Calu3 (cell line): ENCODE measurements around a stretch of chr1.

DNA sequence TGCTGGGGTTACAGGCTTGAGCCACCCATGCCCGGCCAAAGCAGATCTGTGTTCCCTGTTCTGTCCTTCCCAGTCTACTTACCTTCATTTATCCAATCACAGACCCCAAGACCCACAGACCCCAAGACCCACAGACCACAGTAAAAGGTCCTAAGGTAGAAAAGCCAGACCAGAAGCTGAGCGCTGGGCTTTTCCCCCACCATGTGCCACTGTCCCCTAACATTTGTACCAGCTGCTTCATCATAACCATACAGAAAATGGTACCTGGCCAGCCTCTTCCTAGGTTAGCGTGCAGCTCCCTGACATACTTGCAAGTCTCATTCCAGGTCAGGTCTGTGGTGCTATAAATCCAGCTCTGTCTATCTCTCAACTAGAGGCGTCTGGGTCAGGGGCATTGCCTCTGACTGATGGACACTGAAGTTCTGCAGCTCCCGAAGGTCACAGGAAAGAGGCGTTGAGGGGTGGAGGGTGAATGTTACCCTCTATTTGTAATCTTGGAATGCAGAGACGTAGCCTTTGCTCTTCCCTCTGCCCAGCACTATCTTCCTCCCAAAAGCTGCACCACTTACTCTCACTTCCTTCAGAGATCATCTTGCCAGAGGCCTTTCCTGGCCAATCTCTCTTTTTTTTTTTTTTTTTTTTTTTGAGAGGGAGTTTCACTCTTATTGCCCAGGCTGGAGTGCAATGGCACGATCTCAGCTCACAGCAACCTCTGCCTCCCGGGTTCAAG lies 27.1 kb downstream of the DEGS1 start:
- PRO-cap = no peak

GRCh38 chr1:224213203-224213959 lies 30.3 kb downstream of the DEGS1 start:
- PRO-cap = no peak

DNA sequence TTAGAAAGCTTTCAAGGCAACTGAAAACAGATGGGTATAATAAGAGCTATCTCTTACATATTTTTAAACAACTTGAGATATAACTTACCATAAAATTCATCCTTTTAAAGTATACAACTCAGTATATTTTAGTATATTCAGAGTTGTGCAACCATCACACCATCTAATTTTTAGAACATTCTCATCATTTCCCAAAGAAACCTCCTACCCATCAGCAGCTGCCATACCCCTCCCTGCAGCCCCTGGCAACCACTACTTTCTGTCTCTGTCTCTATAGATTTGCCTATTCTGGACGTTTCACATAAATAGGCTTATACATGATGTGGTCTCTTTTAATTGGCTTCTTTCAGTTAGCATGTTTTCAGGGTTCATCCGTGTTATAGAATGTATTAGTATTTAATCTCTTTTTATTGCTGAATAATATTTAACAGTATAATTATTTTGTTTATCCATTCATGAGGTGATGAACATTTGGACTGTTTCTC lies 29.7 kb downstream of the WDR26 start:
- PRO-cap = no peak

- PRO-cap = no peak
Observed at GRCh38 chr1:224407732-224407931, 27.0 kb downstream of the WDR26 start.

- PRO-cap = no peak
Observed at GRCh38 chr1:224430627-224431238, 3.9 kb downstream of the WDR26 start.

GRCh38 chr1:224433499-224434461 lies 817 bp downstream of the WDR26 start:
- PRO-cap = bidirectional peak, plus-strand start at chr1:224434221, minus-strand start at chr1:224433993

DNA sequence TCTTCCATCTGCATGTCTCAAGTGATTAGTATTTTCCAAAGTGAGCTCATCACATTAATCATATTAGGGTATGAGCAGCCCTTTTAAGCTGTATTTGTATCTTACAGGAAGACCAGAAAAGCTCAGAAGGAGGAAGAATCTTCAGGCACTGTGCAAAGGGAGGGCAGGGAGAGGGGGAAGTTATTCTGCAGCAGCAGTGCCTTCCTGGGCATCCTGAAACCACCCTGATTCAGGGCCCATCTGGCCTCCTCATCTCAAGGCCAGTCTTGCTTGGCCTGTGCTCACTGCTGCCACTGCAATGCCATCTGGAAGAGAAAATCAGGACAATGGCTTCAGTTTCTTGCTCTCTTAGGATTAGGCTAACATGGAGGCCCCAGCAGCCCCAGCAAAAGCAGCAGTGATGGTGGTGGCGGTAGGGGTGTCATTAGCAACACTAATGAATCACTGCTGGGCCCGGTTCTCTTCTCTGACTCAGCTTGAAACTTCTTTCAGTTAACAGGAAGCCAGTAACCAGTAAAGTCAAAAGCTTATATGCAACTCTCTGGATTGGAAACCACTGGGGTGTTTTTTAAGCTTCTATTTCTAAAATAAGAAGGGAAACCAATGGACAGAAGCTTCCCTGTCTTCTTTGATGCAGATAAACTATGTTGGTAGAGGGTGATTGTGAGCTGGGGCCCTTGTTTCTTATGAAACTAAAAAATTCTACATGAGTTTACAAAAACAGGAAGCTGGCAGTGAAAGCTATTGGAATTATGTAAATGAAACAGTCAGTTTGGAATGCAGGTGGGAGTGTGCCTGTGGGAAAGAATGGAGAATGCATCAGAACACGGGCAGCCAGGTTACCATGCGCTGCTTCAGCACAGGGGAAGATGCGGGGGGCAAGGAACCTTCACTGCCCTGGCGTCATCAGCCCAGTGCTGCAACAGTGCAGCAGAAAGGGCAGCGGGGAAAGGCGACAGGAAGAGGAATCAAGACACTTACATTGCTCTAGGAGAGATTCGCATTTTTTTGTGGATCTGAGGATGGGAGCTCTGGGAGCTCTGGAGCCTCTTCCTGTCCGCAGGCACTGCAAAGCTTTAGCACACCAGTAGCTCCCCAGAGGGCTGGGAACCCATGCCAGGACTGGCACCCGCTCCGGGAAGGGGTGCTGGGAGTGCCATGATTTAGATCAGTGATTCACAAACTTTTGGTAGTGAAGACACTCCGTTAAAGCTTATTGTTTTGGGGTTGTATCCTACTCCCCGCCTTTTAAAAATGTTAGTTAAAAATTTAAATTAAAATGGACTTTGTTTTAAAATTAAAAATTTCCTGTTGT lies 63.8 kb upstream of the WDR26 start:
- PRO-cap = unidirectional peak, plus-strand start at position 304 of the sequence; bidirectional peak, plus-strand start at position 491 of the sequence, minus-strand start at position 402 of the sequence; bidirectional peak, plus-strand start at position 822 of the sequence, minus-strand start at position 688 of the sequence

DNA sequence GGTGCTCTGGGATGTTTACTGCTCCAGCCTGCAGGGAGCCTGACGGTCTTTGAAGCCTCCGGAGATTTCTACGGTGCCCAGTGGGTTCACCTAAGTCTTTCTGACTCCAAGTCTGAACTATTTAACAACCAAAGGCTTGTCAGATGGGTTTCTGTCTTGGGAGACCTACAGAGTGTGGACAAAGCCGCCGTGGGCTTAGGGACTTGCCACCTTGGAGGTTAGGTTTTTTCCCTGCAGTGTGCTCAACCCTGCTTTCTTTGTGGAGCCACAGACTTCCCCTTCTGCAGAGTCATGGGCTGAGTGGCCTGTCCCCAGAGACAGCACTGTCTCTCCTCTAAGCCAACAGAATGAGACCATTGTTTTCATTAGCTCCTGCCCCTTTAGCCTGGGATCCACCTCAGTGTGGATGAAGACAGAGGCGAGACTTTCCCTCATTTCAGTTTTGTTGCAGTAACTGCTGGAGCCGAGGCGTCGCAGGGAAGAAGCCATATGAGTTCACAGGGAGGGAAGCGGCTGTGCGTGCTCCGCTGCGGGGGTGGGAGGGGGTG lies 120.6 kb downstream of the CNIH3 start:
- PRO-cap = no peak

DNA sequence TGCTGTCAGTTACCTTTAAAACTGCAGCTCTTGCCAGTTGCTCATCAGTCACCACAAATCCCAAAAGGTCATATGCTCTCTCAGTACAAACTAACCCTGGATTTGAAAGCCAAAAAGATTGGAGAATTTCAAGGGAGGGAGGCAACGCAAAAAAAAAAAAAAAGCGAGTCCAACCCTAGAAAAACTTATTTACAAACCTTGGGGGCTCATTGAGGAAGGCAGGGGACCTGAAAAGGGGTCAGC lies 47.1 kb upstream of the DNAH14 start:
- PRO-cap = no peak

GRCh38 chr1:225425148-225425923 lies 2.5 kb downstream of the LBR start:
- PRO-cap = bidirectional peak, plus-strand start at chr1:225425528, minus-strand start at chr1:225425452

GRCh38 chr1:225426141-225426433 lies 1.8 kb downstream of the LBR start:
- PRO-cap = no peak

GRCh38 chr1:225454812-225455155 lies 26.9 kb upstream of the LBR start:
- PRO-cap = bidirectional peak, plus-strand start at chr1:225454978, minus-strand start at chr1:225454905

GRCh38 chr1:225772974-225773330 lies 4.7 kb upstream of the SRP9 start:
- PRO-cap = bidirectional peak, plus-strand start at chr1:225773144, minus-strand start at chr1:225773087

DNA sequence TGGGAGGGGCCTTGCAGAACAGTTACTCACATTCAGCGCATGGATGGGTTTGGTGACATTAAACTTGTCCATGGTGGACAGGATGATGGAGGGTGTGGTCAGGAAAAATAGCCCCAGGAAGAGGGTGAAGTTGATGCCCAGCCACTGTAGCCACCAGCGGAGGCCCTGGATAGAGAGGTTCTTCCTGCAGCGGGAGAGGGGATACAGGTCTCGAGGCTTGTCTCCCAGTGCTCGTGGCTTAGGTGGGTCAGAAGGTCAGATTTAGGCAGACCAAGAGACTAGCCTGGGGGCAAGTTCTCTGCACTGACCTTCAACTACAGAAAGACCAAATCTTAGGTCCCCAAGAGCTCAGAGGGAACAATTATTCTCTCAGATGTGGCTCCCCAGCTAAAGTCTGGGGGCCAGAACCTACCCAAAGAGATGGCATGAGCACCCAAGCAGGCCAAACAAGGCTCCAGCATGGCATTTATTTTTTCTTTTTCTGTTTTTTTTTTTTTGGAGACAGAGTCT lies 23.0 kb downstream of the TMEM63A start:
- PRO-cap = no peak

DNA sequence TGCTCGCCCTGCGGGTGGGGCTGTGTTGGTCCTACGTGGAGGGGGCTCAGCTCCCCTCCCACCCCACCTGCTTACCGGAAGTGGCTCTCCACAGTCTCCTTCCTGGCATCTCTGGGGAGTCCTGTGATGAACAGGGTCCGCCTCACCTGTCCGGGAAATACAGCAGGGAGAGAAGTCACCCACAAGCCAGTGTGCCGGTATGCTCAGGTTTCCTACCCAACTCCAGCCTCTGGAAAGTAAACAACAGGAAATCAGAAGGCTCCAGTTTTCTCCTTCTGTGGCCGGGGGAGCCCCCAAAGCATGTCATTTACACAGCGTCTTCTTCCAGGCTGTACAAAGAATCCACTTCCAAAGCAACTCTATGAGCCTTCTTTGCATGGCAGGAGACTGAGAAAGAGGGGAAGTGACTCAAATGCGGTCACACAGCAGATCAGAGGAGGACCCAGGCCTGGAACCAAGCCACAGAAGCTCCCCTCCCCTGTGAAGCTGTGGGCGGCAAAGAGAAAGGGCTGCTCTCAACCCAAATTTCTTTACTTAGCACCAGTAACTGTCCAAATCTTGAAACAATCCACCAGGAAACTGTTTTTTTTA lies 16.3 kb downstream of the TMEM63A start:
- PRO-cap = no peak

DNA sequence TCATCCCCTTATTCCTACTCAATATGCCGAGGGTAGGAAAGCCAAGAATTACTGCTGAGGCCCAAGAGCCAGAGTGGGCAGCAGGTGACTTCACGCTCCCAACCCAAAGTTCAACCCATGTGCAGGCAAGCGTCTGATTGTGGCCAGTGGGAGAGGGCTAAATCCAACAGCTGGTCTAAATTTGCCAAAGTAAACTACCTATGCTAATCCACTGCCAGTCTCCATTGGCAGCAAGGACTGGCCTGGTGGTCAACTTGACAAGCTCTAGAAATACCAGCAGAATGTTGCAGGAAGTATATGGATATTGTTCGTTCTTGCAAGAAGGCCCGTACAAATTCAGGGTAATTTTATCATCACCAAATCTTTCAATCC lies 1.6 kb downstream of the TMEM63A start:
- PRO-cap = no peak

- PRO-cap = no peak
Observed at GRCh38 chr1:226004433-226004778, 5.3 kb upstream of the SDE2 start.

DNA sequence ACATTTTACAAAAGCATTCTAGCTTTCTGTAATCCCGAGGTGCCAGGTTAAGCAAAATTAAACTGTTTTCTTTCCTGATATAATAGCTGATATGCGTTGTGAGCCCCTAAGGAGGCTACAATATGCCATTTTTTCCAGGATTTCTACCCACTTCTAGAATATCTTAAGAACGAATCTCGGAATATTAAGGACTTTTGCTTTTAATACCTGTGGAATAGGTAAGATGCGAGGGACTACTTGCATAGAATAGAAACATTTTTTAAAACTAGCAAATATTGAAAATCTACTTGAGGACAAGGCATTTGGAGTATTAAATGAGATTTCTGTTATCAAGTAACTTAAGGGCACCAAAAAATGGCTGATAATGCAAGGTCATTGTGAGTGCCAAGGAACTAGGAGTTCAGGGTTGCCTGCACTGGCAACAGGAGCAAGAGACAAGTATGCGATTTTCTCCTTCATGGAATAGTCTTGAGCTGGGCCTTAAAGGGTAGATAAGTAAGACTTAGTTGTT lies 6.0 kb downstream of the H3-3A start:
- PRO-cap = no peak

DNA sequence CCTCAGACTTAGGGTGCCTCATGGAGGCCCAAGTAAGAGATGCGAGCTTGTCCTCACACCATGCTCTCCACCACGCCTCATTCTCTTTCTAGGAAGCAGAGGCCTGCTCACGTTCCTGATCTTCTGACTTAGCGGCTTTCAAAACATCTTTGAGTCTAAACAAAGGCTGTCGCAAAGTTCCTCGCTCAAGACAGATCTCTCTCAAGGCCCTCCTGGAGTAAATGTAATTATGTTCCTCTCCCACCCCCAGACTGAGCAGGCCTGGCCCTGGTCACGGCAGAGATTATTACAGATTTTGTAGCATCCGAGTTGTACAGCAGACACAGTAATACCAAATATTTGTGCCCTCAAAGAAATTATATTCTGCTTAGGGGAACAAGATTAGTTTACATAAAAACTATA lies 10.5 kb upstream of the MIXL1 start:
- PRO-cap = no peak

- PRO-cap = no peak
Observed at GRCh38 chr1:226353411-226354027, 44.6 kb upstream of the LIN9 start.